ENCODE measurements around a stretch of chr16.

GRCh38 chr16:50695407-50696444 is 2.3 kb downstream of the NOD2 start:
- RRBS = no CpG with 5 or more reads among the region's 5 CpGs

GRCh38 chr16:50794160-50794390 is 52.2 kb downstream of the CYLD start:
- RRBS = no CpG with 5 or more reads among the region's 6 CpGs

DNA sequence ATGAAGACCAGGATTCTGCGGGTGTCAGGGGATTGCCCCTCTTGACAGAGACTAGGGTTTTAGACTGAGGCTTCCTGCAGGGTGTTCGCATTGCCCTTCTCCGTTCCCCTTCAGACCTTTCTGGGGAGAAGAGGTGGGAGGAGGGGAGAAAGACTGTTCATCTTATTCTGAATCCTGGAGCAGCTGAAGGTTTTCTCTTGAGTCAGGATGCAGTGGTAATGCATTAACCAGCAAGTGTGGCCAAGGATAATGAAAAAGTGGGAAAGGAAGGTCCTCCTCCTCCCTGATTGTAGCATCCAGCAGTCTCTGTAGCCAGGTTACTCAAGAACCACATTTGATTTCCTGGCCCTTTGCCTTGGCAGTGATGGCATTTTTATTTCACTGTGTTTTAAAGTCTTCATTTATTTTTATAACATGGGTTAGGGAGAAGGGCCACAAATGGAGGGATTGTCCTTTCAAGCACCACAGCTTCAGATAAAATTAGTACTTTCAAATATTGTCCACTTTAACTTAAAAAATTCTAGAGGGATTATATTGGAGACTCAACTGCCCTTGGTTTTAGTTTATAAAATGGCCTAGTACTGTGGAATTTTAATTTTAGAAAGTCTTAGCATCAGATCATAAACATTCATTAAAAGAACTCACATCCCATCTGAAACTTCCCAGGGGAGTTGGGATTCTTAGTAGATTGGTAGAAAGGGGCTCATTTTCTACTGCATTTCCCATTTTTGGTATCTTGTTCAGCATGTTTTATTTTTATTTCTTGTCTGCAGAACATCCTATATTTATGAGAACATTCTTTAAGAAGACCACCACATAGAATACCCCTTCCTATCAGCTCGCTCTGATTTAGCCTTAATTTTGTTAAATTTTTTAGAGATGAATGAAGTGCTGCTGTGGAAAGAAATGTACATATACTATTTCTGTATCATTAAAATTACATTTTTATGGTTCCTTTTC is 59.4 kb downstream of the CYLD start:
- RRBS = no CpG with 5 or more reads among the region's 4 CpGs

DNA sequence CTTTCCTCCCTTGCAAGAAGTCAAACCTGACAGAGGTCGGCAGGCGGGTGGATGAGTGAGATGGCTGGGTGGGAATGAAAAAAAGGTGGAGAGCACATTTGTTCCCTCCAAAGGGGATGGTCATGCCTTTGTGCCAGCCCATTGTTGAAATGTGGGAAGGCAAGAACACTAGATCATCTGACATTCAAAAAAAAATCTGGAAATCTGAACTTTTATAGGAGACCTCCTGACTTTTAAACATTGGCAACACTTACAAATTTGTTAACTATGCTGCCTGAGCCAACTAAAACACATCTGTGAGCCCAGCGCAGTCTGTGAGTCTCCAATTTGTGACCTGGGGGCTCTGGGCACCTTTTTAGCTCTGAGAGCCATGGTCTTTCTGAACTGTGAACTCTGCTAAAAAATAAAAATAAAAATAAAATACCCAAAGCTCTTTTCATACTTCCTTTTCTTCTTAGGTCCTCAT is 24.8 kb downstream of the SALL1 start:
- RRBS = no CpG with 5 or more reads among the region's 3 CpGs

DNA sequence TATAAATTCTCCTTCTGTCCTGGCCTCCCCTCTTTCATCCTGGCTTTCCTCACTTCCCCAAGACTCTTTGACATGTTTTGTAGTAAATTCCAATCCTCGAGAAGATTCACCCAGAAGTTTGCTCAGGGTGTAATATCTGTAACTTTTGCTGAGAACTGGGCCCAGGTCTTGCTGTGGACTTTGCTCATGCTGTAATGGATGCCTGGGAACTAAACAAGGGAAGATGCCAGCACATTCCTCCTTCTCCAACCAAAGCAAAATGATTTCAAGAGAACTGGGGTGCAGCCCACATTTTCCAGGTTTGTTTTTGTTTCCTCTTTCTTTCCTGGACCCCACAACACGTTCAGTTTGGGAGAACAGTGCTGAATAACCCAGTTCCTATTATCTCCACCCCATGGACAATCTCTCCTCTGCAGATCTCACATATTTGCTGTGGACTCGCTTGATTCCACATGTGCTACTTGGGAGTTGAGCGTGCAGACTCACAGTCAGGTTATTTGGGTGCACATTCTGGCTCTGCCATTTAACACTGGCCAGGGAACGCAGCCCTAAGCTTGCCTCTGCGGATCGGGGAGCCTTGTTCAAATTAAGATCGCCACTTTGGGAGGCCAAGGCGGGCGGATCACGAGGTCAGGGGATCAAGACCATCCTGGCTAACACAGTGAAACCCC is 6.8 kb upstream of the SALL1 start:
- RRBS = no CpG with 5 or more reads among the region's 11 CpGs

DNA sequence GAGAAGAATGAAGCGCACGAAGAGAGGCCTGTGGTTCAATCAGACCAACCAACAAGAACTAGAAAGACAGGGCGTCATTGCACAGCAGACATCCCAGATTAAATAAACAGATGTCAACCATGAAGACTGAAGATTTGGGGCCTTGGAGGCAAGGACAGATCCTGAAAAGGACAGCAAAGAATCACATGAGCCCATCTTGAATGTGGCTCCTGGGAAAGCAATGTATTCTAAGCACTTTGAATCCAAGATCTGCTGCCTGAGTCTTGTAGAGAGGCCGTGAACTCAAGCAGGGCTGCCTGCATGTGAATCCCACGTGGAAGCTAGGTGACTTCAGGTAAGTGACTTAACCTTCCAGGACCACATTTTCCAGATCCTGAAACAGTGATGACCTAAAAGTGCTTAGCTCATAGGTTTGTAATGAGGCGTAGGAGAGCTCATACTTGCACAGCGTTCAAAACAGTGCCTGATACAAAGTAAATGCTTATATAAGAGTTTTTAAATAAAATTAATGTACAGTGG is 373.0 kb upstream of the SALL1 start:
- RRBS = no CpG with 5 or more reads among the region's 7 CpGs

GRCh38 chr16:51645545-51645895 is 494.4 kb upstream of the SALL1 start:
- RRBS = no CpG with 5 or more reads among the region's 6 CpGs

- RRBS = no CpG with 5 or more reads among the region's 9 CpGs
Measured at GRCh38 chr16:51755185-51755546, 604.1 kb upstream of the SALL1 start.

DNA sequence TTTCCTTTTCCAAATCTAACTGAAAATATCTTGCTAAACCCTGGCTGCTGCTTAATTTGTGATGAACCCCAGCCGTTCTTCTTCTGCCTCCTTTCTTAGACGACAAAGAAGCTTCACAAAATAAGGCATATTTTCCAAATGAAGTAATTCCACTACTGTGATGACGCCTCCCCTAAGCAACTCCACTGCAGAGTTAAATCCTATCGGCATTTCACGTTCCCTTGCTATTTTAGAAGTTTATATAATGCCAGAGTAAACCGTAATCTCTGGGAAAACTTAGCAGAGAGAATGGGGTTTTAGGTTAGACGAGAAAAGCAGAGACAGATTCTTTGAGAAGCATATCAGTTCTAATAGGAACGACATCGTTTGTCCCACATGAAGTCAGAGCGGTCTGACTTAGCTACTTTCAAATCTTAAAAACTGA is 683.1 kb upstream of the SALL1 start:
- RRBS = no CpG with 5 or more reads among the region's 10 CpGs

GRCh38 chr16:52488699-52489805 is 57.9 kb downstream of the TOX3 start:
- RRBS = no CpG with 5 or more reads among the region's 4 CpGs

DNA sequence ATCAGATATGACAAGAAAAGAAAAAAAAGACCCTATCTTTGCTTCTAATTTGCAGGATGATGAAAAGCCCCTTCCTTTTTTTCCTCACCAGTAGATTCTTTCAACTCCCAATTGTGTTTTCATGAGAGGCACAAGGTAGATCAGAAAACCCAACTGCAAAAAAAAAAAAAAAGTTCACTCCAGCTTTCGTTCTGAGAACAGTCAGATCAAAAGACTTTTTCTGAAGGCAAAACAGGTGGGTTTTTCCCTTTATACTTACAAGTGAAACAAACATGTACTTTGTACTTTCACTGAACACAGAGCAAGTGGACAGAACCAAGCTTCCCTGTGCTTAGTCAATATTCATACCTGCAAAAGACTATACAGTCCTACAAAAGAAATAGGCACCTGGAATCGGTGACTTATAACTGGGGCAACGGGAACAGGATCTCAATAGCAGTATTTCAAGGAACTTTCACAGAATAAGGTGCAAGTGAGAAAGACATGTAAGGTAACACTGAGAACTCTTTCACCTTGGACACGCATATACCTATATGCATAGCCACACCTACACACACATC is 54.1 kb downstream of the TOX3 start:
- RRBS = no CpG with 5 or more reads among the region's 4 CpGs

- RRBS = no CpG with 5 or more reads among the region's 5 CpGs
Measured at GRCh38 chr16:52537123-52537989, 9.6 kb downstream of the TOX3 start.

GRCh38 chr16:52577862-52578741 is 31.2 kb upstream of the TOX3 start:
- RRBS = no CpG with 5 or more reads among the region's 10 CpGs

GRCh38 chr16:53093934-53094813 is 39.4 kb downstream of the CHD9 start:
- RRBS = 0% methylated on average over 1 of the region's 13 CpGs

GRCh38 chr16:53307572-53308128 is 126.6 kb upstream of the RBL2 start:
- RRBS = no CpG with 5 or more reads among the region's 8 CpGs

GRCh38 chr16:53756583-53757075 is 52.7 kb downstream of the FTO start:
- RRBS = no CpG with 5 or more reads among the region's 3 CpGs

DNA sequence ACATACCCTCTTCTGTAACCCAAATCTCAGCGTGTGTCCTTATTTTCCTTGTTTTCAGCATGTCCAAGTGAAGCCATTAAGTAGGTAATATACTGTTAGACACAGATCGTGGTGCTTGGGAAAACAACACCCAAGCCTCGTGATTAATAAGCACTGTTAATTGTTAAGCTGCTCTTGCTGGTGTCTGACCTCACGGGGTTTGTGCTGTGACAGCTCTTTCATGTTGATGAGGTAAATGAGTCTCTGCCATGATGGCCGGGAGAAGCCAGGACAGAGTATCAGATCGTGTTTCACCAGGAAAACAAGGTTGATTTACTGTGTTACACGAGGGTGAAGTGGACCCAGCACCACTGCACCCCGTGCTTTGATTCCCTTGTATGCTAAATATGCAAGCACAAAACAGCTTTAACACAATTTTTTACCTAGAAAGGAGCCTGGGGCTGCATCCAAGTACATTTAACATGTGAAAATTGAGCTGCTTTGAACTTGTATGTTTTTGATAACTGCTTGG is 287.3 kb downstream of the FTO start:
- RRBS = no CpG with 5 or more reads among the region's 8 CpGs

- RRBS = no CpG with 5 or more reads among the region's 2 CpGs
Measured at GRCh38 chr16:54066537-54066959, 220.0 kb downstream of the IRX3 start.

GRCh38 chr16:54077380-54077850 is 209.2 kb downstream of the IRX3 start:
- RRBS = no CpG with 5 or more reads among the region's 6 CpGs

- RRBS = 3% methylated on average over 8 of the region's 50 CpGs
Measured at GRCh38 chr16:54286857-54287300, 292 bp upstream of the IRX3 start.

Measured in GM12891 (cell line).